ENCODE measurements around the gene GEMIN8.

- PRO-cap = no peak
Observed at GRCh38 chrX:13124930-13125409, 80.5 kb upstream of the FAM9C start.

GRCh38 chrX:13151667-13152577 is 107.5 kb upstream of the FAM9C start:
- PRO-cap = no peak

GRCh38 chrX:13290906-13291629 is 28.8 kb downstream of the ATXN3L start:
- PRO-cap = no peak

DNA sequence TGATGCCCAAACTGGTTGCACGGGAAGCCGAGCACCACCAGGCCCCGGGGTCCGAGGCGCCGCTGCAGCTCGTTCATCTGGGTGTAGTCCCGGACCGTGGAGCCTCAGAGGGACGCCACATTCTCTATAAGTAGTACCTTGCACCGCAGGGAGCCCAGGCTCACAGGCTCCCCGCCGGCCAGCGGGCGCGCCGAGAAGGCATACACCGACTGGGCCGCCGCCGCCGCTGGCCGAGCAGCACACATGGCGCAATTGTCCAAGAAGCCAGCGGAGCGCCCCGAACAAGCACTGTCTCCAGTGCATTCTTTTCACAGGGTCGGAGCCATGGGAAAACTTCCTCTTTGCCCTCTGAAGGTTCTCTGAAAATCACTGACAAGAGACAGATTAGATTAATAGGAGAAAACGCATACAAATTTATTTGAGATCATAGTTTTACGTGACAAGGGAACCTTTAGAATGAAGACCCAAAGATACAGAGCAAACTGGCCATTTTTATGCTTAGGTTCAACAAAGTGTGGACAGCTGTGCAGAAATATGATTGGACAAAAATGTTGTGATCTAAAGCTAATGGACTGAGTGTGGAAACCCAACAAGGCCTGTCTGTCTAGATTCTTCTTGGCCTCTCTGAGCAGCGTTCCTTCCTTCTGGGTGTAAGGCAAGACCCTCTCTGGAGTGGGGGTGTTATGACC is 59.4 kb upstream of the ATXN3L start:
- PRO-cap = unidirectional peak, minus-strand start at position 228 of the sequence

- PRO-cap = no peak
Observed at GRCh38 chrX:13693113-13693693, 4.3 kb downstream of the RAB9A start.

DNA sequence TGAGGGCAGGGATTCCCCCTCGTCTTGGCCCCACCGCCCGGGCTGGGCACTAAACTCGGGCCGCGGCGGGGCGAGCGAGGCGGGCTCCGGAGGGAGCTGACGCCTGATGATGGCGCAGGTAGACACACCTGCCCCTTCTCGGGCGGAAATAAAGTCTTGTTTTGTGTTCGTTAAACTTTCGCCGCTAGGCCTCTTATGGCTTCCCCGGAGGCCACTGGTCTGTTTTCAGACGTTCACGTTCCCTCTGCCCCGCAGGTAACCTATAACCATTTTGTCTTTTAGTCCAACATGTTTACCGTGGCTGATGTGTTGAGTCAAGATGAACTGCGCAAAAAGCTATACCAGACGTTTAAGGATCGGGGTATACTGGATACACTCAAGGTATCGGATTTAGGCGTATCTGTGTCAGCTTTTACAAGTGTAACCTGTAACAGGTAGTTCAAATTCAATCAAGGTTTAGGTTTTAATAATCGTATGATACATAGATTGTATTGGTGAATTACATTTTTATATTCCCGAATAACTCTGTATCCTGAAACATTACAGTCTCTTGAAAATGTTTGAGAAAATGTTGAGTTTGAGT is 509 bp downstream of the OFD1 start:
- PRO-cap = bidirectional peak, plus-strand start at position 52 of the sequence, minus-strand start at position 51 of the sequence

- PRO-cap = no peak
Observed at GRCh38 chrX:13791471-13792091, 25.3 kb downstream of the GPM6B start.

DNA sequence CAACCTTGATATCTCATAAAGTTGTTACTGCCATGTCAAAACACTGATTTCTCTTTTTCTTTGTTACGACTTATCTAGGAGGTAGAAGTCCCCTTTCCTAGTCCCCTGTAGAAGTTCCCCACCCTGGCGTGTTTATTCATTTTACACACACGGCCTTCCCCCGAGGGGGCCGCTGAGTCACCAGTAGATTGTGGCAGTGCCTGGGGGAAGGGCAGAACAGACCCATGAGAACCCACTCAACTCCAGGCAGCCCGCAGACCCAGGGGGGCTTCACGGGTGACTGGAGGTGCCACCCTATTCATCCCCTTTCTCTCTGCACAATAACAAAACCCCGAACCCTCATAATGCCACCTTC is 20.3 kb upstream of the GPM6B start:
- PRO-cap = no peak

DNA sequence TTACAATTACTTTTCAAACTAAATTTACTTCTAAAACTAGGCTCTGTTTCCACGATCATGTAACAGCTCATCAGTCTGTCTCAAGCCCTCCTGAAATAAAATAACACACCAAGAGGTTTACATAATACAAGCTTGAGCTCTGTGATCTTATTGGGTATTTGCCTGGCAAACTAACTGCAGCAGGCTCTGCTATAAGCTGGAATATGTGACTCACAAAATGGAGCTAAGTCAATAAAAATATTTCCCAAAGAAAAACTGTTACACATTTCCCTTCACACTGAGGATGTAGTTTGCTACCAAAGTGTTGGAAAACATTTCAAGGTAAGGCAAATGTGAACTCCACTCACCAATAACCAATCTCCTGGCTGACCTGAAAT is 94.7 kb upstream of the GPM6B start:
- PRO-cap = unidirectional peak, minus-strand start at position 97 of the sequence

- PRO-cap = unidirectional peak, minus-strand start at chrX:14029601; bidirectional peak, plus-strand start at chrX:14030016, minus-strand start at chrX:14029803
Observed at GRCh38 chrX:14029255-14030271, at the start of gene GEMIN8. Gene GEMIN8 (minus strand): TSS chrX:14029892.

DNA sequence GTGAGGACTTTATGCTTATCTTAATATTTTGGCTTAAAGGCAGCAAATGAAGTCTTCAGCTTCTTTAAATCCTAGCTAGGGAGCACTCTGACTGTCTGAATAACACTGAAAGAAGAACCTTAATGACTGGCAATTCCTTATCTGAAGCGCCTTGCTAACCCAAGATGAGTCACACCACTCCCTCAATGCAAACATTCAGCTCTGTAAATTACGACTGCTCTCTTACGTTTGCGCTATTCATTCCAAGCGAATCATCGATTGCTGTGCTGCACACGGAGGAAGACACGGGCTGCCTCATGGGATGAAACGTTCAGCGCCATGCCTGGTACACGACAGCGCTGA is 35.2 kb upstream of the GEMIN8 start:
- PRO-cap = no peak

GRCh38 chrX:14673691-14674335 is 144.5 kb downstream of the GLRA2 start:
- PRO-cap = no peak

DNA sequence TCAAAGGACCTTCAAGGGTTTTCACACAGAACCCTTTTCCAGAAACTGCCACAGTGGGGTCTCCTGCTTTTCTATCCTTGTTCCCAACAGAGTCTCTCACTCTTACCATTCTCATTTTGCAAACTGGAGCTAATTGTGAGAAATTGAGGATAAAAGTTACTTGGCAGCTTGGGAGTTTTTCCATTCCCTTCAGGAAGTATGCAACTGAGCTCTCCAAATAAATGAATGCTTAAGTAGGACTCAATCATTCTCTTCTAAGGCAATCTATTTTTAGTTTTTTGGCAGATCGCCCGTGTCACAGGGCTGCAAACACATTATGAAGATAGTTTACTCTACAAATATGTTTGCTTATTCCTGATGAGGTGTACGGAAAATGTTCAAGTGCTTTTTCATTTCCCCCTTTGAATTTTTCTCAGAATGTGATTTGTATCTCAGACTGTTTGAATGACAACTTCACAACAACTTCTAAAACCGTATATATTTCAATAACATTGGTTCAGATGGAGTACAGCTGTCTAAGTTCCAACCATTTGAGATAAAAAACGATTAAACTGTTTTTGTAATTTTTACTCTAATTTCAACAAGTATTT is 5.3 kb downstream of the ASB11 start:
- PRO-cap = no peak

- PRO-cap = no peak
Observed at GRCh38 chrX:15616369-15616864, 15.7 kb upstream of the ACE2 start.

GRCh38 chrX:15856472-15857017 is 1.9 kb upstream of the AP1S2 start:
- PRO-cap = no peak

DNA sequence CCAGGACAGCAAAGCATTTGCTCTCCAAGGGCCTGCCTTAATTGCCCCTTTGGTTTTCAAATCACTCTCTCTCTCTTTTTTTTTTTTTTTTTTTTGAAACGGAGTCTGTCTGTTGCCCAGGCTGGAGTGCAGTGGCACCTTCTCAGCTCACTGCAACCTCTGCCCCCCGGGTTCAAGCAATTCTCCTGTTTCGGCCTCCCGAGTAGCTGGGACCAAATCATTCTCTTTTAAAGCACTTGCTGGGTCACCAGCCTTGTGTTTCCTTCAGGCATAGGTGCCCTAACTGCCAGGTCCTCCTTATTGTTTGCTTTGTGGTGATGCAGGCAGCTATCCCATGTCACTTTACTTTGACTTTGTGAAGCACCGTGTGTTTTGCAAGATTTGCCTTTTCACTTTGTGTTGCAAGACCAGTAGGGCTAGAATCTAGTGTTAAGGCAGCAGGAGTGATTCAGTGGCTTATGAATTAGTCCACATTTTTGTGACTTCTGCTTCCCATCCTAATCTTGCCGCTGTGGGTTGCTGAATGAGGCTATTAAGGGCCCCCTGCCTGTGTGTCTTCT is 20.1 kb downstream of the SYAP1 start:
- PRO-cap = no peak

- PRO-cap = no peak
Observed at GRCh38 chrX:16771440-16772433, 14.5 kb upstream of the TXLNG start.

DNA sequence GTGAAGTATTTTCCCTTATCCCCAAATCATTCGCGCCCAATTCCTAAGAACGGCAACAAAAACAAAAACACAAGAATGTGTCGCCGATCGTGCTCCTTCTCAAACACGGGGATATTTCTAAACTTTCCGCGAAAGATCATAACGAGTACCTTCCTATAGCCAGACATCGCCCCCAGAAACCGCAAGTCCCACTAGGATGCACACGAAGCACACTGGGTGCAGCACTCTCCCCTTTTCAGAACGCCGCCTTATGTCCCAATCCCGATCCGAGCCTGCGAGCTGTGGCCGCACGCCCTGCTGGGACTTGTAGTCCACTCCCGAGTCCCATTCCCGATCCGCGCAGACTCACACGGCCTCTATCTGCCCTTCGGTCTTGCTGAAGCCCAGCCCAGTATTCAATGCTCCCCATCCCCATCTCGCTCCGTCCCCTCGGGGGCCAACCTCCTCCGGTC is 319 bp upstream of the TXLNG start:
- PRO-cap = bidirectional peak, plus-strand start outside the sequence, minus-strand start at position 252 of the sequence

GRCh38 chrX:16947300-16947721 is 853 bp downstream of the REPS2 start:
- PRO-cap = no peak

GRCh38 chrX:17376695-17377047 is 1.7 kb downstream of the NHS start:
- PRO-cap = no peak

Measured in osteocyte (in vitro differentiated cells).